ENCODE data around the genes OR12D3 and OR2H2.

DNA sequence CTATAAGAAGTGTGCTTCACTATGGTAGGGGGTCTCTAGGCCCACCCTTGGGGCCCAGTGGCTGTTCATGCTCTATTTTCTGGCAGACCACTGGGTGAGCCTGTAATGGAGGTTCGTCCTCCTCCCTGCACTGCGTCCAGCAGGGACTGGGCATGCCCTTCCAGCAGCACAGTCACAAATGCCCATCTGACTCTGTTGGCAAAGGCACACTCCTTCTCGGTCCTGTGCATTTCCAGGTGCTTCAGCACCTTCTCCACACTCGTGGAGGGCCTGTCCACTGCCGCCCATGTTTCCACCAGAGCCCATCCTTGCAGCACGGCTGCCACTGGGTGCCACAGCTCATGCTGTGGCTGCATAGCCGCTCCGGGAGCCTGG, 6.8 kb downstream of the ZKSCAN3 start:
- PRO-cap, result no peak

GRCh38 chr6:28446641-28447643, 3.7 kb upstream of the ZSCAN23 start:
- PRO-cap, result unidirectional peak, plus-strand start at chr6:28446918; bidirectional peak, plus-strand start at chr6:28446988, minus-strand start at chr6:28447018; bidirectional peak, plus-strand start at chr6:28447203, minus-strand start at chr6:28447194

DNA sequence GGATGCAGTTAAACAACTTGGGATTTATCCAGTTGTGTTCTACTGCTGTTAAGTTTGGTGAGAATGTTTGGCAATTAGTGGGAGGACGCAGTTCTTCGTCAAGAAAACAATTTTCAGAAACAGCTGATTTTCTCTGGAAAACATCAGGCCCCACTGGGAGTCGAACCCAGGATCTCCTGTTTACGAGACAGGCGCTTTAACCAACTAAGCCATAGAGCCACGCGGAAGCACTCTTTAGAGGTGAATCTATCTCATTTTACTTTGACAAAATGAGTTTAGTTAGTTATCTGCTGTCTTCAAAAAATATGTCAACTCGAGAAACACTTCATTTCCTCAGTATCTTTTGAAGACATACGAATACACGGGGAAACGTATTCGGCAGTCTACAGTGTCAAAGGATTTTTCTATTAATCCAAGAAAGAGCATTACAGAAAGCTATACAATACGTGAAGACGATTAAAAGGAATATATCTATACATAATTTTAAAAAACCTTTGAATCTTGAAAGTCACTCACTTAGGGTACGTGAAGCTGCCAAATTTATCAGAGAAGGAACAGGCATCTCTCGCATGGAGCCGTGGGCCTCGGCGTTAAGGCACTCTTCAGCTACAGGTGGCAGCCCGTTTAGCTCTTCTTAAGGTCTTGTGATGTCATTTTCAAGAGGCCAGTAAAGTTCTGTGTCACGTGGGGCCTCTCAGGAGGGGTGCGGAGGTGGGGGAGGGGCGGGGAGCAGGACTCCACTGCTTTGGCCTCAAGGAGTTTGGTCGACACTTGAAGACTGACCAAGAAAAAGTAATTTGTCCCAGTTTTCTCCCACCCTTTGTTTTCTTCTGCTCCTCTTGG, 26.5 kb downstream of the GPX6 start:
- PRO-cap, result bidirectional peak, plus-strand start at position 735 of the sequence, minus-strand start at position 626 of the sequence

- PRO-cap, result bidirectional peak, plus-strand start at chr6:28606567, minus-strand start at chr6:28606348; bidirectional peak, plus-strand start at chr6:28606792, minus-strand start at chr6:28606846
These were observed 19.6 kb upstream of the SCAND3 start for GRCh38 chr6:28606284-28607423.

DNA sequence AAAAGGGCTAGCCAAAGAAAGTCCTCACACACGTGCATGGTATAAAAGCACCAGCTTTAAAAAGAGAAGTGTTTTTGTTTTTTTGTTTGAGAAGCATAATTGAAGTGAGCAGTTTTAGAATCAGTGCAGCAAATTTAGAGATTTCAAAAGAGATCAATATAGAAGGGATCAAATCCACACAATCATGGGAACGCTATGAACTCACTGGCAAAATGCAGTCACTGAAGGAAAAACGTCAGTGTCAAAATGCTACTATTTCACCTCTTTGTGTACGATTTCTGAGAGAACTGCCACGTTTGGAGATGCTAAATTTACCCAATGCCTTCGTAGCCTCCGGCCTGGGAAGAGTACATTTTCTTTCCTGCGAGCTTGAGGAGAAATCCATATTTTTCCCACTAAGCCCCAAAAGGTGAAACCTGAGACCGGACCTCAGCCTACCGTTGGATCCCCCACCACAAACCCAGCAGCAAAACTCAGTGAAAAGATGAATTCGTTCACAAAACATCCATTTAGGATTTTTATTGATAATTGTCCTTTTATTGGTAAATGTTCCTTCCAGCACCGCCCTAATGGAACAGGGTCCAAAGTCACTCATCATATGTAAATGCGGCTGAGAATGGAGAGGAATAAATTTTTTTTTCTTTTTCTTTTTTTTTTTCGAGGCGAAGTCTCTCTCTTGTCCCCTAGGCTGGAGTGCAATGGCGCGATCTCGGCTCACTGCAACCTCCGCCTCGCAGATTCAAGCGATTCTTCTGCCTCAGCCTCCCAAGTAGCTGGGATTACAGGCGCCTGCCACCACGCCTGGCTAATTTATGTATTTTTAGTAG, 70.3 kb upstream of the SCAND3 start:
- PRO-cap, result bidirectional peak, plus-strand start at position 392 of the sequence, minus-strand start at position 394 of the sequence

DNA sequence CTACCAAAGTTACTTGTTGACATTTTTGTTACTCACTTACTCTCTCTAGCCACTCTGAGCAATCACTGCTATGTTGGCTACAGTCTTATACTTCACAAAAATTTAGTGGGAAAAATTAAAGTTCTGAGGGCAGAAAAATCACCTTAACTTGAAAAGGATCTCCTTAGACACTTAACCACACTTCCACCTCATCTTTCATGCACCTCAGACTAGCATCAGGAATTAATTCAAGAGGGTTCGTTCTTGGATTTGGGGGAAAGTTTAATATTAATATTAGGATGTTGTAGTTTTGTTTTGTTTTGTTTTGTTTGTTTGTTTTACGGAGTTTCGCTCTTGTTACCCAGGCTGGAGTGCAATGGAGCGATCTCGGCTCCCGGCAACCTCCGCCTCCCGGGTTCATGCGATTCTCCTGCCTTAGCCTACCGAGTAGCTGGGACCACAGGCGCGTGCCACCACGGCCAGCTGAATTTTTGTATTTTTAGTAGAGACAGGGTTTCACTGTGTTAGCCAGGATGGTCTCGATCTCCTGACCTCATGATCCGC, 133.3 kb upstream of the SCAND3 start:
- PRO-cap, result no peak

GRCh38 chr6:28728995-28729614, 142.0 kb upstream of the SCAND3 start:
- PRO-cap, result unidirectional peak, plus-strand start at chr6:28729310

- PRO-cap, result no peak
These were observed 146.9 kb downstream of the TRIM27 start for GRCh38 chr6:28776916-28777293.

DNA sequence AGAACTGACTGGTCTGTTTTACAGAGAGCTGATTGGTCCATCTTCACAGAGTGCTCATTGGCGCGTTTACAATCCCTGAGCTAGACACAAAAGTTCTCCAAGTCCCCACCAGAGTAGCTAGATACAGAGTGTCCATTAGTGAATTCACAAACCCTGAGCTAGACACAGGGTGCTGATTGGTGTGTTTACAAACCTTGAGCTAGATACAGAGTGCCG, 57.9 kb downstream of the TRIM27 start:
- PRO-cap, result no peak

DNA sequence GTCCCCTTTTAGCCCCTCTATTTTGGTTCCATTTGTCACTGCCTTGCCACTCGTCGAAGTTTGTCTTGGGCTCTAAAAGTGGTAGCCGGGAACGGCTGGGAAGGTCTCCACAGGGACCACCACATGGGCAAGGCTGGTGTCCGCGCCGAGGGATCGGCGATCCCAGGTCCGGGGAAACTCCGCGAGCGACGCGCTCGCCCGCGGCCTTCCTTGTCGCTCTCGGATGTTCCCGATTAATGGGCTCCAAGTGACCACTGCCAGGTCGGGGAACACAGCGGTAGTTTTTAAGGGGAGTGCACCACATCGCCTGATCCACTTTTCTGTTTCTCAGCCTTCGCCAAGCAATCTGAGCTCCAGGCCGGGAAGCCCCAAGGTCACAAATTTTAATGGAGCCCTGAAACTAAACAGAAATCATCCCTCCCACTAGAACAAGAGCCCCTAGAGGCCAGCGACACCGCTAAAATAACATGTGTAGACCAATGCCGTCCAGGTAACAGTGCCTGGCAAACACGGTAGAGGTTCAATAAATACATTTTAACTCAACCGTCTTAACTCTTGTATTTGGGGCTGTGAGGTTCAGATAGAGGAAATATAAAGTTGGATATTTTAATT, 26.9 kb downstream of the TRIM27 start:
- PRO-cap, result bidirectional peak, plus-strand start at position 467 of the sequence, minus-strand start at position 349 of the sequence

DNA sequence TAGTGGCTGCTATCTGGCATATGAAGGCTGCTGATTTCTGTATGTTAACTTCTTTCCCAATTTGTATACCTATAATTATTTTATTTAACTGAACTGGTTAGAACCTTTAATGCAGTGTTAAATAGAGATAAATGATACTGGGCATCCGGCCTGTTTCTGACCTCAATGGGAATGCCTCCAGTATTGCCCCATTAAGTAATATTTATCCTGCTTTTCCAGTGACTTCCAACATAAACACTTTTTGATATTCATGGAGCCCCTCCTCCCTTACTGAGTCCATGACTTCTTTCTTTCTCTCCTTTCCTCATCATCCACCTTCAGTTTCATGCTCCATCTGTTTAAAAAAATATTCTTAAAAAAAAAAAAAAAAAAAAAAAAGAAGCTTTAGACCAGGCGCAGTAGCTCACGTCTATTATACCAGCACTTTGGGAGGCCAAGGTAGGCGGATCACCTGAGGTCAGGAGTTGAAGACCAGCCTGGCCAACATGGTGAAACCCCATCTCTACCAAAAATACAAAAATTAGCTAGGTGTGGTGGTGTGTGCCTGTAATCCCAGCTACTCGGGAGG, 8.8 kb downstream of the TRIM27 start:
- PRO-cap, result no peak

DNA sequence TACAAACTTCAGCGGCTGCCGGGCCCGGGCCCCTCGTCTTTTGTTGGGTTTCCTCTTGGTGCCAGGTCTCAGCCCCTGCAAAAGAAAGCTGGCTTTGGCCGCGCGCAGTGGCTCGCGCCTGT, 277 bp upstream of the TRIM27 start:
- PRO-cap, result no peak

DNA sequence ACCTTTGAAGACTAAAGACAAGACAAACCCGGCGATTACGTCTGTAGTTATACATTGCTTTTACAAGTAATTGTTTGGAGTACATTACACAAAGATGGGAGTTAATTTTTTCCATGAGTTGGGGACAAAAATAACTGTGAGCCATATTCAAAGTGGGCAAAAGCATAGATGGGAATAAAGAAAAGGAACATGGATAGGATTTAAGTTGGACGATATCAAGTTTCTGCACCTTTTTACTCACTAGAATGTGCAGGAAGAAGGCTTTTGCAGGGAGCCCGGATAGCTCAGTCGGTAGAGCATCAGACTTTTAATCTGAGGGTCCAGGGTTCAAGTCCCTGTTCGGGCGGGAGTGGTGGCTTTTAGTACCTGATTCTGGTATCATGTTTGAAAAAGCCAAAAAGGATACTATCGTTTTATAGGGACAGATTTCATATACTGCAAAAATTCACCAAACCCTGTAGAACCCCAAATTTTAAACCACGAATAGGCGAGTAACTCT, 27.0 kb upstream of the TRIM27 start:
- PRO-cap, result unidirectional peak, plus-strand start at position 268 of the sequence

GRCh38 chr6:28960874-28961587, 37.2 kb upstream of the TRIM27 start:
- PRO-cap, result no peak

DNA sequence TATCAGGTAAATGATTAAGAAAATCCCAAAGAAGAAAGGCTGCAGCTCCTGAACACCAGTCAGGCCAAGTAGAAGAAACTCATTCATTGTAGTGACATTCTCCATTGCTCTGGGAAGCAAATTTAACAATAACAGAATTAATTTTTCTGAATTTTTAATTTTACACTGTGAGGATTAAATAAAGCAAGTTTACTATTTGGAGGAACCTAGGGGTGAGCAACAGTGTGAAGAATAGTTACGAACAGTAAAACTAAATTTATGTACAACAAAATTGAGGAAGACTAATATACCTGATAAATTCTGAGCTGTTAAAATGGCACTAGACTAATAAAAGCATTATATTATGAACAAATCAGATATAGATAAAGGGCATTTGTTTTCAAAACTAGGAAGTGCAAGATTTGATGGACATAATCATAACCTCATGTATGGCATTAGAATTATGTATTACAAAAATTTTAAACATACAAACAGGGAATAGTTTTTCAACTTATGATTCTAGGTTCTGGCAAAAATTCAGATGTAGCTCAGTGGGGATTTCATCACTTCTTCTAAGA, at the start of gene OR12D3:
TSS of gene OR12D3 (minus strand) at position 109 of the 557 bp plus-strand sequence.
- PRO-cap, result no peak

DNA sequence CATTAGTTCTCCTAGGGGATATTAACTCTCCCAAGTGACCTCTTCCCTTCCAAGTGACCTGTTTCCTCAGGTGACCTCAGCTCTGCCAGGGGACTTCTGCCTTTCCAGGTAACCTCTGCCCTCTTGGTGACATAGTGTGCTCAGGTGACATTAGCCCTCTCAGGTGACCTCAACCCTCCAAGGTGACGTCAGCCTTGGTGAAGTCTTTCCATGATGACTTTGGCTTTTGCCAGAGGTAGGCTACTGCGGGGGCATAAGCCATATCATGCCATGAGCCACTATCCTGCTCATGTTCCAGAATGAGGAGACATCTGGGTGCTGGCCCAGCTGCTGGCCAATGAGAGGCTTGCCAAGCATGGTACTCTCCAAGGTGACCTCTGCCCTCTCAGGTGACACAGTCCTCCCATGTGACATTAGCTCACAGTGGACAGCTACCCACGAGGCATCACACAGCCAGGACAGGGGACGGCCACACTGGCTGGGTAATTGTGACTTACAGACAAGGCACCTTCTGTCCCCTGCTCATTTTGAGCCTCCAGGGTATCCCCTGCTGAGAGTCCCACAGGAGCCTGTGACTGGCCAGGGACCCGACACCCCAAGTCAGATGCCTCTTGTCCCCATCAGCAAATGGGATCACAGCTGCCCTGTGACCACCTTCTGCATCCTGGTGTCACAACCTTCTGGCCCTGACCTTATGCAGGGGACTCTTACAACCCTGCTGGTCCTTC, 21.7 kb upstream of the OR2I1P start:
- PRO-cap, result no peak

GRCh38 chr6:29555690-29556481, 3.6 kb downstream of the UBD start:
- PRO-cap, result no peak

- PRO-cap, result no peak
These were observed at the start of gene OR2H2 for GRCh38 chr6:29584682-29585356. OR2H2 (plus strand) TSS chr6:29585121.

DNA sequence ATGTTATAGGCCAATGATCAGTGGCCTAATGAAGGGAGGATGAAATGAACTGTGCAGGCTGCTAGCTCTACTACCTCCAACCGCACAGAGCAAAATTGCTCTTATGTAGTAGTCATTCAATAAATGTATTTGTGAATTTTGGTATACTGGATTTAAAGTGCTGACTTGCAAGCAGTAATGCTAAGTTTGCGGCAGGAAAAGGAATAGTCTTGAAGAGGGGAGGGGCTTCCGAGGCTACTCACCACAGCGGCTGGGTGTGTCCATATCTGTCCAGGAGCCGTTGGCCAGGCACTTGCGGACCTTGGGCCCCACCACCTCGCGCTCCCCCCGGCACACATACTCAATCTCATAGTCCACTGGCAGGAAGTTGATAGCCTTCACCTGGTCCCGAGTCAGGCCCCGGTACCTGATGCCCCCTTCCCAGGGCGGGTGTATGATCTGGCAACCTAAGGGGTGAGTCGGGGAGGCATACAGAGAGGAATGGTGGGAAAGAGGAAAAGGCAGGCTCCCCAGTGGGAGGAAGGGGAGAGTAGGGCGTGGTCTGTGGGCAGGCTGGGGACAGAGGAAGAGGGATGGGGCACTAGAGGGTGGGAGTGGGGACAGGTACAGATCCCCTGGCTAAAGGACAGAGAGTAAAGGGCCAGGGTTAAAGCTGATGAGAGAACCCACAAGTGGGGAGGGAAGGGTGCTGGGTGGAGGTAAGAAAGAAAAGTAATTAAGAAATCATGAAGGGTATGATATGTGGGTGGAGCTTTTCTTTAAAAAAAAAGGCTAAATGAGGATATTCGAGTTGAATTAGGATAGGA, 1.6 kb downstream of the GABBR1 start:
- PRO-cap, result no peak

GRCh38 chr6:29641720-29642079, 8.7 kb upstream of the GABBR1 start:
- PRO-cap, result no peak

Data from LUHMES (cell line).